Hematopoietic multipotent progenitor cell (in vitro differentiated cells): ENCODE measurements around a stretch of chr16.

GRCh38 chr16:30663976-30665193, 6.2 kb downstream of the FBRS start:
- CAGE, long polyA plus RNA = no peak

- CAGE, long polyA plus RNA = no peak
Measured at GRCh38 chr16:30709522-30710292, 10.7 kb downstream of the SRCAP start.

DNA sequence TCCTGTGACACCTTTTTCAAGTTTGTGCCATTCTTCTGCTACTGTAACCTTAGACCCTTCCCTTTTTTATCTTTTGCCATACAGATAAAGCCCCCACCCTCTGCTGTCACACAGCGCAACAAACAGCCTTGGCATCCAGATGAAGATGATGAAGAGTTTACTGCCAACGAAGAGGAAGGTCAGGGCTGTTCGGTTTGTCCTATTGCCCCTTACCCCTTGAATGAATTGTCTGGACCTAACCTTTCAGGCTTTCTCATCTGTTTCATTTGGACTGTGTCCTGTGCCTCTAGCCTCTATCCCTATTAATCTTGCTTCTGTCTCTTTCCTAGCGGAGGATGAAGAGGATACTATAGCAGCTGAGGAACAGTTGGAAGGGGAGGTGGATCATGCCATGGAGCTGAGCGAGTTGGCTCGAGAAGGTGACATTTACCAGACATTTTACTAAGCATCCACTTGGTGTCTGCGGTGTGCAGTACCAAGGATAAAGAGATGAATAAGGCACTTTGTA, 11.8 kb downstream of the SRCAP start:
- CAGE, long polyA plus RNA = no peak

DNA sequence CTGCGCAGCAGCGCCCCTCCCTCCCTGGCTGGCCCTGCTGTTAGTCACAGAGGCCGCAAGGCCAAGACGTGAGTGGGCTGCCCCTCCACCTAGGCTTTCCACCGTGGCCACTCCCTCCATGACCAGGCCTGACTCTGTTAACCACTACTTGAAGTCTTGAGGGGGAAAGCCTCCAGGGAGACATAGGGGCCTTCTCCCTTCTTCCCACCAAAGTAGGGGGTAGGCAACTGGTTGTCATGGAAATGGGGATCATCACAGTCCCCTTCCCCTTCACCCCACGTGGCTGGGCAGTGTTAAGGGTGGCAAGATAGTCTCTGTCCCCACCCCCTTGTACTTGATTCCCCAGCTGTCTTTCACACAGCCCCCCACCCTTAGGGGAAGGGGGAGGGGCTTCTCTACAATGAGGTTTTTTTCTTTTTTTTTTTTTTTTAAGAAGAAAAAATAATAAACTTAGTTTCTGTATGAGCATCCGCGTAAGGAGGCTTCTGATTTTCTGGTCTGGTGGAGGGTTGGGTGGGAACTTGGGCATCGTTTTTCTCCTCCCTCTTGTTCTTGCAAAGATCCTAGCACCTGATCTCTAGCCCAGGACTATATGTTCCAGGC, 679 bp upstream of the TMEM265 start:
- CAGE, long polyA plus RNA = no peak

GRCh38 chr16:30768154-30768968, 6.2 kb downstream of the RNF40 start:
- CAGE, long polyA plus RNA = no peak

DNA sequence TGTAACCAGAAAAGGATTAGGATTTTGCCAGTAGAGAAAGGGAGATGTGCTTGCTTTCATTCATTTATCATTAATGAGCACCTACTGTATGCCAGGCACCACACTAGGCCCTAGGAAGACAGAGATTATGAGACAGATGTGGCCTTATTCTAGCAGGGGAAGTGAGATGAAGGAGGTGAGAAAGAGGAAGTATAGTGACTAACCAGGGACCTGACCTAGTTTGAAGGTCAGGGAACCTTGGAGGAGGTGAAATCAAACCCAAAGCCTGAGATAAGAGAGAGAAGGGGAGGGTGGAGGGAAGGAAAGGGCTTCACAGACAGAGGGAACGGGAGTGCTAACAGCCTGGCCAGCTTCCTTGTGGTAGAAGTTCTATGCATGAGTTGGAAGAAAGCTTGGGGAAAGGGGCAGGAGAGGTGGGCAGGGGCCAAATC, 17.4 kb downstream of the BCL7C start:
- CAGE, long polyA plus RNA = no peak

DNA sequence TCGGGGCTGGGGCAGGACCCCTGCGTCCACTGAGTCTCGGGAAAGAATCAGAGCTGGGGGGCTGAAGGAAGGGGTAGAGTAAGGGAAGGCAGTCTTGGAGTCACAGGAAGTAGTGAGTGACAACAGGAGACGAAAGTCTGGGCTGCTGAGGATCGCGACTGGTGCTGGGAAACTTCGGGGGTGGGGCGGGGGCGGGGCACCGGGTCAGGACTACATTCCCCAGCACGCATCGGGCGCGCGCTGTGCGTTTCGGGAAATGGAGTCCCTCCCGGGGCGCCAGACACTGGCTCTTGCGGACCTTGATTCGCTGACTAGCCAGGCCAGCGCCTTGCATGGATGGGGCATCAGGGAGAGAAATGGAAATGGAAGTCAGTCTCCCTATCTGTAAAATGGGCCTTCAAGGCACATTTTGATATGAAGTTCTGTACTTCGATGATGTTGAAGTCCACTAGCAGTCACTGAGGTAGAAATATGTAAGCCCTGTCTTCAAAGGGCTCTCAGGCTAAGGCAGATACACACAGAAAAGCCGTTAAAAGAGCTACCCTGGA, 604 bp downstream of the CTF1 start:
- CAGE, long polyA plus RNA = no peak

- CAGE, long polyA plus RNA = no peak
Measured at GRCh38 chr16:30954365-30955428, 2.9 kb upstream of the SETD1A start.

- CAGE, long polyA plus RNA = no peak
Measured at GRCh38 chr16:30983758-30984817, 919 bp upstream of the HSD3B7 start.

- CAGE, long polyA plus RNA = no peak
Measured at GRCh38 chr16:30985401-30986415, 701 bp downstream of the HSD3B7 start.

- CAGE, long polyA plus RNA = no peak
Measured at GRCh38 chr16:30996062-30996855, 11.3 kb downstream of the HSD3B7 start.

DNA sequence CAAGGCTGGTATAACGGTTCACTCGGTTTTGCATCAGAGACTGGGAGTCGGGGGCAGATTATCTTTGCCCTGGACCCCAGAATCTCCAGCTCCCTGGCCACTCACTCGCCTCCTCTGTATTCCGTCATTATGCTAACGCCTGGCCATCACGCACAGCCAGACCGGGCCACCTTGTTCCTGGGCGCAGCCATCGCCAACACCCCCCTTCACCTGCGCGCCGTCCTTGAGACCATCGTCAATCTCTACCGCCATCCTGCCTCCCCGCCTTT, 638 bp downstream of the VKORC1 start:
- CAGE, long polyA plus RNA = no peak

GRCh38 chr16:31189490-31190607, 9.9 kb downstream of the FUS start:
- CAGE, long polyA plus RNA = no peak

DNA sequence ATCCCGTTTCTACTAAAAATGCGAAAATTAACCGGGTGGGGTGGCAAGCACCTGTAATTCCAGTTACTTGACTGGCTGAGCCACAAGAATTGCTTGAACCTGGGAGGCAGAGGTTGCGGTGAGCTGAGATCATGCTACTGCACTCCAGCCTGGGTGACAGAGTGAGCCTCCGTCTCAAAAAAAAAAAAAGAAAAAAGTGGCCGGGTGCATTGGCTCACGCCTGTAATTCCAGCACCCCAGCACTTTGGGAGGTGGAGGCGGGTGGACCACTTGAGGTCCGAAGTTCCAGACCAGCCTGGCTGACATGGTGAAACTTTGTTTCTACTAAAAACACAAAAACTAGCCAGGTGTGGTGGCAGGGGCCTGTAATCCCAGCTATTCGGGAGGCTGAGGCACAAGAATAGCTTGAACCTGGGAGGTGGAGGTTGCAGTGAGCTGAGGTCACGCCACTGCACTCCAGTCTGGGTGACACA, 2.2 kb downstream of the PYCARD start:
- CAGE, long polyA plus RNA = no peak

DNA sequence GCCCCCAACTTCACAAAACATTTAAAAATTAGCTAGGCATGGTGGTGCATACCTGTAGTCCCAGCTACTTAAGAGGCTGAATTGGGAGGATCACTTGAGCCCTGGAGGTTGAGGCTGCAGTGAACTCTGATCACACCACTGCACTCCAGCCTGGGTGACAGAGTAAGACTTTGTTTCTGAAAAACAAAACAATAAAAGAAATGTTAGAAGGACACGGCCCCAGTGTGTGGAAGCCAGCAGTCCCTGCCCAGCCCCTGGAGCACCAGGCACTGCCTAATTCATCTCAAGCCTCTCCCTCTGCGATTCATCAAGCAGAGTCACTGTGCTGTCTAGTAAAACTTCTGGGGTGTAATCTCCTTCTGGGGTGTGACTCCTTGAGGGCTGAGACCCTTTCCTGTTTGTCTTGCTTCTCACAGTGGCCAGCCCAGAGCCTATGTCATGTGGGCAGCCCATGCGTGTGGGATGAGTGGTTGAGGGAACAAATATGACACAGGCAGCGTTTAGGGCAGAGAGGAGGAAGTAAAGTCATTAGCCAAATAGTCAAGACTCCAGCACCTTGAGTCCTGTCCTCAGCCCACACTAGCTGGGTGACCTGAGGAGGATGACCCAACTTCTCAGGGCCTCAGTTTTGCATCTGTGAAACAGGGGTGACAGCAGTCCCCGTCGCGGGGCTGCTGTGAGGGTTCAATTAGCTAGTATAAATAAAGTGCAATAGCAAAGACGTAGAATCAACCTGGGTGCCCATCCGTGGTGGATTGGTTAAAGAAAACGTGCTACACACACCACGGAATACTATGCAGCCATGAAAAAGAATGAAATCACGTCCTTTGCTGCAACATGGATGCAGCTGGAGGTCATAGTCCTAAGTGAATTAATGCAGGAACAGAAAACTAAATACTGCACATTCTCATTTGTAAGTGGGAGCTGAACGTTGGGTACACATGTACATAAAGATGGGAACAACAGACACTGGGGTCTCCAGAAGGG, 4.7 kb upstream of the ITGAX start:
- CAGE, long polyA plus RNA = no peak

DNA sequence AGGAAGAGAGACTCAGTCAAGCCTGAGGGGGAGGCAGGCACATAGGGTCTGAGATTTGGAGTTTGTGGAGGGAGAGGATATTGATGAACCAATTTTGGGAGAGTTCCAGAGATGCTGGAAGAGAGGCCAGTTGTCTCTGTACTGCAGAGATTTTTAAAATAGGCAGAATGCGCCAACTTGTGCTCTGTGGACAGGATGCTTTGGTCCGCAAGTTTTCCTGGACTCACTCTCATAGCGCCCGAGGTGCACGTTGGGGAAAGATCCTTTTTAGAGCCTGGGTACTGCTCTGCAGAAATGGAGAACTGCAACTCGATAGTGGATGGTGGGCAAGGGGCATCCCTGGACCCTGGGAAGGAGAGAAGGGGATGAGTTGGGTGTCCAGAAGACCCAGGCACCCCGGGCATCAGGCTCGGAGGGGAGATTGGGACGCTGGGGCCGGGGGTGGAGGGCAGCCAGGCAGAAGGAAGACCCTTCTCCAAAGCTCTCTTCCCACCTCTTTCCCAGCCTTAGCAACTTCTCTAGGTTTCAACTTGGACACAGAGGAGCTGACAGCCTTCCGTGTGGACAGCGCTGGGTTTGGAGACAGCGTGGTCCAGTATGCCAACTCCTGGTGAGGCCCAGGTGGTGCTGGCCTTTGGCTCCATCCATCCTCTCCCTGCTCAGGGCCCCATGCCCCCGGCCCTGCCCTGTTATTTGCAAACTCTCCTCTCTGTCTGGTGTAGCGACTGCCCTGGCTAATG, 583 bp downstream of the ITGAX start:
- CAGE, long polyA plus RNA = no peak

- CAGE, long polyA plus RNA = no peak
Measured at GRCh38 chr16:31370107-31371264, 15.5 kb downstream of the ITGAX start.

- CAGE, long polyA plus RNA = no peak
Measured at GRCh38 chr16:31395665-31396069, 2.5 kb downstream of the ITGAD start.

DNA sequence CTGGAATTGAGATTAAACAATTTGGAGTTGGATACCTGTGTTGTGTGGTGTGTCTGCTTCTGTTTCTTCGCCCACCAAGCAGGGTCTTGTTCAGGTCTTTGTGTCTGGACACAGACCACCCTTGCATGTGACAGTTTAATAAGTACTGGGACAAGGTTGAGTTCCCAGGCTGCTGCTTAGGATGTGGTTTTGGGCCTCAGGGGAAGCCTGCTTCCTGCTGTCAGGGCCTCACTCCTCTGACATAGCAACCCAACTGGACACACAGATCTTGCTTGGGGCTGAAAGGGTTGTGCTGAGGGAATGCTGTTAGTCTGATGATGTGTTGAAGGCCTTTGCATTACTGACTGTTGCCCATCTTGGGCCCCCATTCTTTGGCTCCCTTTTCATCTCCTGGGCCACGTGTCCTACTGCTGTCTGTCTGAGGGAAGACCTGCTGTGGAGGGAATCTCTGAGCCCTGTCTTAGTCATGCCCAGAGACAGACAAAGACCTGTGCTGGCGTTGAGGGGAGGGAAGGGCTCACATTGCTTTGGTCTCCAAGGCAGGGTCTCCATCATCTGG, 4.7 kb upstream of the TGFB1I1 start:
- CAGE, long polyA plus RNA = no peak

GRCh38 chr16:31488568-31488900, 5.6 kb downstream of the SLC5A2 start:
- CAGE, long polyA plus RNA = no peak